Penis (tissue), 1 donor: ENCODE measurements around the genes MRTFB, NPIPA3 and NPIPA1.

DNA sequence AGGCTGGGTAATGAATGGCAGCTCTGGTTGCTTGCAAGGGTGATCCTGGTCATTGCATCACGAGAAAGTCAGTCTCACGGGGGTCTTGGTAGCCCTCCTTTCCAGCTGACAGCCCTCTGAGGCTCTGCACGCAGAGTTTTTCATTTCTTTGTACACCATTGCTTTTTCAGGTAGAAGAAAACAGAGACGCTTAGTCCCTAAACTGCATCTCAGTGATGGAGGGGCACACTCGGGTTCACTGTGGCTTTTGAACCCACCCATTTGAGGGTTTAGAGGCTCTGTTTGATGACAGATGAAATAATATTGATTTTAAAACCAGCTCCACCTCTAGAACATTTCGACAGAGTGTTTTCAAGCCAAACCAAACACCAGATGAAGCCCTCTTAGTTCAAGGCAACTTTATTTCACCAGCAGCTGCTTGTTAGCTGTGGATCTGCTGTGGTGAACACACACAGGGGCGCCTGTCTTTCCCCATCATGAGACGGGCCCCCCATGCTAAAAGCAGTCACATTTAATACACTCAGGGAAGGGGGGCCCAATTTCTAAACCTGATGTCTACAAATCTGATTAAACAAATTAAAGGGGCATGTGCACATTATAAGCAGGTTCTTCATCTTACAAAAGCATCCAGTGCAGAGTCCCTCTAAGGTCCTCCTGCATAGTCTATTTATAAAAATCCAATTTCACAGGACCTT lies 49.6 kb downstream of the CPPED1 start:
- PRO-cap: no peak

GRCh38 chr16:14070920-14071993 lies at the start of gene MRTFB:
MRTFB (plus strand) TSS chr16:14071319.
- PRO-cap: bidirectional peak, plus-strand start at chr16:14071322, minus-strand start at chr16:14071296

DNA sequence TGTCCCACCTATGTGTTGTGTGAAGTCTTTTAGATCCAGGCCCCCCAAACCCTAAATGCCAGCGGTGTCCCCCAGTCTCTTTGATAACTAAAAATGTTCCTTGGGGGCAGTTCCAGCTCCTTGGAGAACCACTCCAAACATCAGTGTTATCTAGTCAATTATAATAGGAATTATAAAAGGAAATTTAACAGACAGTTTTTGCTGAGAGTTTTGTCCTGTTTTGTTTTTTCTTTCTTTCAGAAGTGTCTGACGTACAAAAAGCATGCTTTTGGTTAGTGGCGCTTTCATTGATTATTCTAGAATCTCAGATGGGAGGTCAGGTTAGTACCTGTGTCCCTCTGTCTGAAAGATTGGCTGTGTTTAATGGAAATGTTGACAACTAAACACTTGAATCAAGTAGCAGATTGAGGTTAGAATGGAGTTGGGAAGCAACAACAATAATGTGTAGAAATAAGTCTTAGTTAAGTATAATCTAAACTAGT lies 2.2 kb downstream of the MRTFB start:
- PRO-cap: no peak

DNA sequence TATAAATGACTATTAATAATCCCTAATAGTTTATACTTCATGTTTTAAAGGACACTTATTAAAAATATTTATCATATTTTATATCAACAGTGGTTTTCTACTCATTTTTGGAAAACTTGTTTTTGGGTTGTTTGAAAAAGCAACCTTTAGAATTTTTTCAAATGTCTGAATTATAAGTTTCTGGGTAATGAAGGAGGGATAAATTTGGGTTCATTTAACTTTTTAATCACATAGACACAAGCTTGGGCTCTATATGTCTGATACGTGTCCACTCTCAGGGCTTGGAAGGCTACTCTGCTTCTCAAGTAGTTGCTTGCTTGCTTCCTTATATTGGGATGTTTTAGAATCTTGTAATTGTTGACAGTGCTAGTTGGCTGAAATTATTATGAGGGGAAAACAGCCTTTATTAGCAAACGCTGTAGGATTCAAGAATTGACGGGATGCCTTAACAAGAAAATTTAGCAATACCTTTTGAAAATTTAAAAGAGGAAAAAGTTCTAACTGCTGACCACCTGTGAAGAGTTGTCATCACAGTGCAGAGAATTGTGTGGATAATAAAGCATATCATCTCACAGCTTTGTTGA lies 118.5 kb downstream of the MRTFB start:
- PRO-cap: no peak

DNA sequence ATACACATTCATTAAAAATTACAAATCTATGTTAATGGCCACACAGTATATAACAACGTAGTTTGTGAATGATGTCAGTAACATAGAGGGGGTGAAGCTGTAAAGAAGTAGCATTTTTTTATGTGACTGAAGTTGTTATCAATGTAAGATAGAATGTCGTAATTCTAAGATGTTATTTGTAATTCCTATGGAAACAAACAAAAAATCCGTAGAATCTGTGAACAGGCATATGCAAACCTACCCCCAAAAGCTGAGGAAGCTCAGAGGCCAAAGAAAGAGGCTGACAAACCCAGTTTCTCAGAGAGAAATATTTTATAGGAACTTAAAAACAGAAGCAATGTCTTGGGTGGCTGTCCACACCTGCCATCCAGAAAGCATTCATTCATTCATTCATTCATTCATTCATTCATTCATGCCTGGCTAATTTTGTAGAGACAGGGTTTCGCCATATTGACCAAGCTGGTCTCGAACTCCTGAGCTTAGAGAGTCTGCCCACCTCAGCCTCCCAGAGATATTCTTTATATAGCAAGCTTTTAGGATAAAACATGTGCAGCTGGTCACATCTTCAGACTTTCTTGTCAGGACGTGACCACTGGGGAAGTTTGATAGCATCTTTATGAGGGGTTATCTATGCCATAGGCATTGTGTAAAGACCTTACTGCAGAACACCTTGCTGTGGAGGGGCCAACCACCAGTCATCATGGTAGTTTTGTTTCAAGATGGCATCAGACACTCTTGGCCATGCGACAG lies 154.3 kb downstream of the MRTFB start:
- PRO-cap: no peak

DNA sequence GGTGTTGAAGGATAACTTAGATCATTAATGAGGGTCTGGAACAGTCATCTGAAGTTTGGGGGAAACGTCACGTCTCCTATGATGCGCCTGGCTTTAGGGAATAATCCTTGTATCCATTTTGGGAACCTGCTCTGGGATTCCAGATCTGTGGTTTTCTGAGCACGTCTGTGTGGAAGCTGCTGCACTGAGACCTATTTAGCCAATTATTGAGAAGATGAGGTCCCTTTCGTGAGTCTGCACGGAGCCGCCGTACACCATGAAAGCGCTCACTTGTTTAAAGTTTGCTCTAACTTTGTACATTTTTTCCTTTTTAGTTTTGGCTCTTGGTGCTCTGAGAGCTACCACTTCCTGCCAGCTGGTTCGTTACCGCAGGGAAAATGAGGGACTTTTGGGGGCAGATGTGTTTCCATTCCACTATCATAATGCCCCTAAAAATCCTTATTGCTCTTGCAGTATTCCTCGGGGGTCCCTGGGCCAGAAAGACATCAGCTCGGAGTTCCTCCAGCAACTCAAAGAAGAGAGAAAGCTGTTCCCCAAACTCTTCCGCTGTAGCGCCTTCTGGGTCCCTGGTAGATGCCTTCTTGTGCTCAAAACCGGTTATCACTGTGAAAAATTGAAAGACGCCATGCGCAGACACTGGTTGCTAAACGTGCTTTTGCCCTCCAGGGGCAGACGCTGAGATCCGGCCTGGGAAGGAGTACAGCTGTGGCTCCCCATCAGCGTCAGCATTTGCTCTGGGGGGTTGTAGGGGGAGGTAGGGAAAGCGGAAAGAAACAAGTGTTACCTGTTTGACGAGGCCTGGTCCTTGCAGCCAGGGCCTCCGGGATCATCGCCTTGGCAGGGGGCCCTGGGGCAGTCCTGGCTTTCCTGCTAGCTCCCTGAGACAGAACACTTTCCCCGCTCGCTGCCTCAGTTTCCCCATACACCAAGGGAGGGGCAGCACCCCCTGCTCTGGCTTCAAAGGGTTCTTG lies 238.1 kb downstream of the MRTFB start:
- PRO-cap: no peak

DNA sequence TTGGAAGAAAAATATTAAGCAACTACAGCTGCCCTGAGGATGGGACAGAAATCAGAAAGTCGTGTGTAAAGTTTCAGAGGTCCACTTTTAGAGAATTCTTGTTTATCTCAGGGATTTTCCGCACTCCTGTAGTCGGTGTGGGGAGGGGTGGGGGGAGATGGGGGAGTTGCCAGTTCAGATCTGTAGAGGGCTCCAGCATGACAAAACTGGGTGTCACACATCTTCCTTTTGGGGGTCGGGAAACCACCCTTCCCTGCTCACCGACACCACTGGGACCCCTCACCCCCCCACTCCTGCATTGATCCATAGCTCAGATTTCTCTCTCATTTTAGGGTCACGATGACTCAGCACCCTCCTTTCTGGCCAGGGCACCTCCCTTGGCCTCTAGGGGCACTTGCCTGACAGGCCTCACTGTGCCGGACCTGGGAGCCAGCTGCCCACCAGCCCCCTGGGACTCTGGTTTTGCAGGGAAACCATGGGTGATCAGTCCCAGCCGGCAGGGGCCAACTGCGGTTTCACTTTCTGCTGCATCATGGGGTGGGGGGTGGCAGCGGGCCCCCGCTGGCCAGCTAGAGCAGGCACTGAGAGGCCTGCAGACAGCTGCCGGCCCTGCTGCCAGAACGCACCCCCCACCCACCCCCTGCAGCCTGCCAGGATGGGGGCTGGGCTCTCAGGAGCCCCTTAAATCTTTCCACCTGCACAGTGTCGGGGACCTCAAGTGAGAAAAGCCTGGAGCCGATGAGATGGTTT lies 239.4 kb downstream of the MRTFB start:
- PRO-cap: no peak

- PRO-cap: no peak
Observed at GRCh38 chr16:14490193-14490851, 139.7 kb downstream of the PARN start.

DNA sequence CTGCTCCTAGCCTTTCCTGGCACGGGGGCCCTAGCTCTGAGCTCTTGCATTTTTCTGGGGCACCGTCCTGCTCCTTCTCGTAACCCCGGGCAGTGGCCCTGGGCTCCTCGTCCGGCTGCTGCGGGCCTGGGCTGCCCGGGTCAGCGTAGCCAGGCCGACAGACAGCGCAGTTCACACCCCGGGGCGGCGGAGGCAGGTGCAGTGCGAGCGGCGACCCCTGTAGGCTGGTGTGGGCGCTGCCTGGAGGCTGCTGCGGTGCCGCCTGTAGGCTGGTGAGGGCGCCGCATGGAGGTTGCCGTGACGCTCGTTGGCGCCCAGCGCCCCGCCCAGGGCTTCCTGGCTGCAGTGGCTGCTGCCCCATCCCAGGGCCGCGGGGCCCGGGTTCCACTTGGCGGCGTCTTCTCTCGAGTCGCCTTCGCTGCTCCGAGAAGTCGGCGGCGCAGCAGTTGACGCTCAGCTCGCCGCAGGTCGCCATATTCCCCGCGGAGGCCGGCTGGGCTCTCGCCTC lies at the start of gene NPIPA3:
TSS of gene NPIPA3 (plus strand) at position 329 of the 508 bp plus-strand sequence.
- PRO-cap: no peak

- PRO-cap: no peak
Observed at GRCh38 chr16:14937135-14937621, at the start of gene NPIPA1. NPIPA1 (plus strand) TSS chr16:14937443.

- PRO-cap: no peak
Observed at GRCh38 chr16:15024781-15025521, 30.9 kb downstream of the NTAN1 start.

DNA sequence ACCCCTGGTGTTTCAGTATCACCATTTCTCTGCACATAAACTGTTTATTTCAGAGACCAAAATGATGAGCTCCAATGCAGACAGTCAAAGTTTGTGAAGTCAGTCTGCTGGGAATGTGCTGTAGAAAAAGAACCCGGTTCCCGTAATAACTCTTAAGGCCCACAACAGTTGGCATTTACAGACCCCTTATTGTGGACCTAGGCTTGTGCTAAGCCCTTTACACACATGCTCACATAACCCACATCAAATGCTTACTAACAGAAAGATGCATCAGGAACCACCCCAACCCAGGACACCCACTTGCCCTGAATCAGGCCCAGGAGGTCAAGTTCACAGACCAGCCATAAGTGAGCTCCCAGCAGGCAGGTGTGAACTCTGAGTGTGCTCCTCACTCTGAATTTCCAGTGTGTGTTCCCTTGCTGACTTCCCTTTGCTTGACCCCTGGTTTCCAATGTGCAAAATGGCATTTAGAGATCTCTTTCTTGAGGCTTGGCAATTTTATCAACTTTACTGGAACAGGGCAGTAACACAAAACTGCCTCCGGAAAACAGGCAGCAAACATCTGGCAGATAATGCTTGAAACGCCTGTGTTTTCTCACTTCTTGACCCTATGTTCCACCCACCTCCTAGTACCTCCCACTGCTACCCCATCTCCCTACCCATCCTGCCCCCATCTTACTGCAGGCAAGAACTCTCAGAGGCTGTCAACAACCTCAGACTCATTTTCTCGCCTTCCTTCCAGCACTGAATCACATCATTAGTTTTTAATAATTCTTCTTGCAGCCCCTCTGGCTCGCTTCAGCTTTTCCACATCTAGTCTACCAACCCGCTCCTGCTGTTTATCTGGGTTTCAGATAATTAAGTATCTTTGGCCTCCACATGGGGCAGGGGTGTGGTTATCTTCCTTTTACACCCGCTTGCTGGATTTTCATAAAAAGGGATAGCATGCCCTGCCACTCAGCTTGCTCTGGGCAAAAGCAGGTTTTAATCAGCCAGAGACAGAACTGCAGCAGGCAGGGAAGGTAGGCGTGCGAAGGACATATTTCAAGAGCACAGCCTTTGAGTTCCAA lies 87.2 kb downstream of the BMERB1 start:
- PRO-cap: no peak

GRCh38 chr16:15572409-15573398 lies 70.2 kb downstream of the MARF1 start:
- PRO-cap: no peak

DNA sequence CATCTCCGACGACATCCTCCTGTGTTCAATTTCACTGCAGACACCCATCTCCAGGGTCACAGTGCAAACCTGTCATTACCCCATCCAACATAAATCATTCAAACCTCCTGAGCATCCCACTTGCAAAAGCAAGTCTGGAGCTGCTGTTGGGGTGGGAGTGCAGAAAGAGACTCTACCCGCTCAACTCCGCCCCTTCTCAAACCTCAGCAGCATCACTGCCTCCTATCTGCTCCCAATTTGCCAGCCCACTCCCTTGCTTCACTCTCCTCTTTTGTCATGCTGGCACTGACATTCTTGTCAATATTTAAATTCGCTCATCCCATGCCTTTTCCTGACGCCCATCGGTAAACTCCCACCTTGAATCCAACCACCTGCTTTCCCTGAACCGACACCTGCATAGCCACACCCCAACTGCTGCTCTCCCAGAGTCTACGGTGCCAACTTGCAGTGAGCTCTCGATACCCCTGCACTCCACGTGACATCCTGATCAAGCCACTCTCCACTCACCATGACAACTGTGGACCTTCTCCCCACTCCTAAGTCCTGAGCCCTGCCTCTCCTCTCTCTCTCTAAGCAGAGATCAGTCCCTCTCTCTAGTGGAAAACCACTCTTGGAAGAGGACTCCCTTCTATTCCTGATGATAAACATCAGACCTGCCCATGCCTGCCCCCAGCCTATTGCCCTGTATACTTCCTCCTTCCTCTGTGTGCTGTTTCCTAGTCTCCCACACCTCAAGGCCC lies 36.8 kb downstream of the MARF1 start:
- PRO-cap: no peak

DNA sequence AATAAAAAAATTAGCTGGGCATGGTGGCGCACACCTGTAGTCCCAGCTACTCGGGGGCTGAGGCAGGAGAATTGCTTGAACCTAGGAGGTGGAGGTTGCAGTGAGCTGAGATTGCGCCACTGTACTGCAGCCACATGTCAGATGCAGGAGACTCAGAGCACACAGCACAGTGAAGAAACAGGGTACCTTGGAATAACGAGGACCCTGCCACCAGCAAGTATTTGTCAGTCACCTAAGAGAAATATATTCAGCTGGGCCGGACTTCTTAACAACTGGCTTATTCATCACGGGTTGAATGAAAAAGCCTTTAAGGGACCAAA lies 22.2 kb downstream of the NDE1 start:
- PRO-cap: no peak

- PRO-cap: no peak
Observed at GRCh38 chr16:15724492-15725092, 74.5 kb downstream of the NDE1 start.

GRCh38 chr16:15807635-15808290 lies 49.1 kb downstream of the MYH11 start:
- PRO-cap: no peak

DNA sequence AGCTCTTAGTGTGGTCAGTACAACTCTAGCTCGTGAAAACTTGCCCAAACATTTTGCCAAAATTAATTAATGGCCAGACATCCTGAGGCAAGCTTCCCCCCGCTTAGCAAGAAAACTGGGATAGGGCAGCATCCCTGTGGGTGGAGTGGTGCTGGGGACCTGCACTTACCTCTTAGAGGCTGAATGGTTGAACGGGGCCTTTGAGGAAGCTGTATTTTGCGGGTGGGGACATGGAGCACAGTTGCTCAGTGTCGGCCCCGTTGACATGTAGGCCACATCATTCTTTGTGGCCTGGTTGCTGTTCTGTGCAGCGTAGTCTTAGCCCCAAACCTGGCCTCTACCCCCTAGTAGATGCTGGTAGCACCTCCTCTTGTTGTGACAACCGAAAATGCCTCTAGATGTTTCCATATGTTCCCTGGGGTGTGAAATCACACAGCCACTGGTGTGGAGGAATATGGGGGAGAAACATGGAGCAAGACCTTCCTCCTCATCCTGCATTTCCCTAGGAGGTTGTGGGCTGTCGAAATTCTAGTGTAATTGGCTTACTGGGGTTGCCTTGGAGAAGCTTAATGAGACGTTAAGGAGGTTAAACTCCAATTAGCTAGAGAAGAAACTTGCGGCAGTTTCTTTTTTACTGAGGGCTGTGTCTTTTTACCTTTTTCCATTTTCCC lies 9.3 kb downstream of the ABCC1 start:
- PRO-cap: no peak

DNA sequence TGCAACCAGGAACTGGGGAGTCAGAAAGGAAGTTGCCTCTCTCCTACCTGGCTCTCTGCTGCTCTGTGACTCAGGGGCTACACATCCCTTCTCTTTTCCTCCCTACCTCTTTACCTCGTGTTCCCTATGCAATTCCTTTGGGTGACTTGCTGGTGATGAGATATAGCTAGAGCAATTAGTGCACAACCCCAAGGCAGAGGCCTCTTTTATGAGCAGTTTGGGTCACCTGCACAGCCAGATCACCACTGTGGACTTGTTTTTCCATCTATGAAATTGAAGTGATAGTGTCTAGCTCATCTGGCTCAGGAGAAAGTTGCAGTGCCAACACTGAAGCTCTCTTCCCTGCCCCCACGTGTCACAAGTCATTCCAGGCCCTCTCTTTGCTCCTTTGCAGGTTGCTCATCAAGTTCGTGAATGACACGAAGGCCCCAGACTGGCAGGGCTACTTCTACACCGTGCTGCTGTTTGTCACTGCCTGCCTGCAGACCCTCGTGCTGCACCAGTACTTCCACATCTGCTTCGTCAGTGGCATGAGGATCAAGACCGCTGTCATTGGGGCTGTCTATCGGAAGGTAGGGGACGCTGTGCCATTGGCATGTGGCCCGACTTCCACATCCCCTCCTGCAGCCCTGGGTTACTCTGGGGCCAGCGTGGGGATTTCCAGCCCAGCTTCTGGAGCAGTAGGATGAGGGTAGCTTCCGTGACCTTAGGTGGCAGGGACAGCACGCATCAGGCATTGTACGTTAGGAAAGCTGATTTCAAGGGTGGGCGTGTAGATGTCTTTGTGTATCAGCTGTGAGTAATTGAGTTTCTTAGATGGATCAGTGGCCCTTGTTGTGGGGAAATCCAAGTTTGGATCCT lies 96.3 kb downstream of the ABCC1 start:
- PRO-cap: no peak

GRCh38 chr16:16100719-16101125 lies 122.6 kb downstream of the ABCC6 start:
- PRO-cap: no peak